M059J (cell line): ENCODE measurements around a stretch of chr9.

GRCh38 chr9:137295069-137295691 is 6.9 kb downstream of the NRARP start:
- RAMPAGE, long total RNA = no peak

DNA sequence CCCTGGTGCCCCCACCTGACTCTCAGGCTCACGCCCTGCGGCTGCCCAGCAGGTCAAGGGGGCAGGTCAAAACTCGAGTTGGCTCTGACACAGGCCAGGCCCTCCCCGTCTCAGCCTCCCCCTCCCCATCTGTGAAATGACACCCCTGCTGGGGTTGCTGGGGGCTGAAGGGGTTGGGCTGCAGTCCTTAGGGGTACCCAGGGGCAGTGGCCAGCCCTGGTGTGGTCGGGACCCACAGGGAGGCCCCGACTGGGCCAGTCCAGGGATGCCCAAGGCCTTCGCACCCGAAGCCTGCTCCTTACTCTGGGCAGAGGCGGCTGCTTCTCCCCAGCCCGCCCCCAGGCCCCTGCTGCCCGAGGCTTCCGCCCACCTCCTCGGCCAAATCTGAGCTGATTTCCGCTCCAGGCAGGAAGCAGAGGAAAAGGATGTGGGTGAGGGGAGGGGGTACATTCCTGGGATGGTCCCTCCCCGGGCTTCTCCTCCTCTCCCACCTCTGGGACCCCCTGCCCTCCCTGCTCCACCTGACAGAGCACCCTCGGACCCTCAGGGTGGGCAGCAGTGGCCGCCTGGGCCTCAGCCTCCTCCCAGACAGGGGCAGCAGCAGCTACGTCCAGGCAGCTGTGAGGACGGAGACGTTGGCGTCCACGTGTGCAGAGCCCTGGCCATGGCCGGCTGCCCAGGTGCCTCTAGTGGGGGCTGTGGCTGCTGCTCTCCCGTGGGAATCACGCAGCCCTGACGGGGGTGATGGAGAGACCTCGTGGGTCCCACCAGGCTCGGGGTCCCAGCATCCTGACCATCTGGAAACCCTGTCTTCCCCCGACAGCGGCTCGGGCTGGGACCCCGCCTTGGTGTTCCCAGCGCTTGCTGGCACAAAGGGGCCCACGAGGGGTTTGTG is 4.1 kb upstream of the NRARP start:
- RAMPAGE, long total RNA = no peak

DNA sequence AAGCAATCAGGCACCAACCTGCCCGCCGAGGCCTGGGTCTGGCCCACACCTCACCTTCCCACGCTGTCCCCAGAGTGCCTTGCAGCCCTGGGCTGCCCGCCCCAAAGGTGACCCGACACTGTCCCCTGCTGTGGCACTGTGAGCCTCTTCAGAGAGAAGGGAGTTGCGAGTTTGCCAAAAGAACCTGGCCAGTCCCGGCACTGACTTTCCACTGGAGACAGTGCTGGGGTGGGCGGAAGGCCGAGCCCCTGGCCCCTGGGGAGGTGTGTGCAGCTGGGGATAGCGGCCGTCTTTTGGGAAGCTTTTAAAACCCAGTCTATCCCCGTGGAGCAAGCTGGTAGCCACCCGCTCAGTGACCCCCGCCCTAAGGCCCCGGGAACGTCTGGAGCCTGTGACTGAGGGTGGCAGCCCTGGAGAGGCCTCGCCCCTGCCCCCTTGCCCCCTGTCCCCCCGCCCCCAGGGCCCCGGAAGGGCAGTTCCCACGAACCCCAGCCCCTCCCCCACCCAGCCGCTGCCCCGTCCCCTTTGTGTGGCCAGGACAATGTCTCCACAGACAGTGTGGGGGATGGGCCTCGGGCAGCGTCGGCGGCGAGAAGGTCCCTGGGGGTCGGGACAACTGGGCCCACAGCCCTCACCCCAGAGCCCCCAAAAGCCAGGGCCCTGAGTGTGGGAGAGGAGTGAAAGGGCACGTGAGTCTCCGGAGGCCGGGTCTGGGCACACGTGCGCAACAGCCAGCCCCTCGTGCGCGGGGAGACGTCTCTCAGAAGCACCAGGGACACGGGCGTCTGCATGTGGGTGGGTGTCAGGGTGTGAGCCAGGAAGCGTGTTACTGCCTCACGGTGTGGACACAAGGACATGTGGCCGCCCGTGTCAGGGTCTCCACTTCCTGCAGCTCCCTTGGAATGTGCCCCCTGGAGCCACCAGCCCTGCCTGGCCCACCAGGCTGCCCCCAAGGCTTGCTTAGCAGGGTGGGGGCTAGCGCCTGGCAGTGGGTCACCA is 12.4 kb upstream of the NRARP start:
- RAMPAGE, long total RNA = no peak

DNA sequence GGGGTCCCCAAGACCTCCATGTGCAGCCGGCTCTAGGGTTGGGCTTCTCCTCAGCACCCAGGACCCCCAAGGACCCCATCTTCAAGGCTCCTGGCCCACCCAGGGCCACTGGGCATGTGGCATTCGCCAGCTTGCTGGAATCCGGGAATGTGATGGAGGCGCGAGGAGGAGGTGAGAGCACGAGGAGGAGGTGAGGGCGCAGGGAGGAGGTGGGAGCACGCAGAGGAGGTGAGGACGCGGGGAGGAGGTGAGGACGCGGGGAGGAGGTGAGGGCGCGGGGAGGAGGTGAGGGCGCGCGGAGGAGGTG is 41.2 kb downstream of the EXD3 start:
- RAMPAGE, long total RNA = no peak

- RAMPAGE, long total RNA = no peak
Observed at GRCh38 chr9:137388677-137389294, 34.2 kb downstream of the EXD3 start.

- RAMPAGE, long total RNA = no peak
Observed at GRCh38 chr9:137390470-137391175, 32.3 kb downstream of the EXD3 start.

DNA sequence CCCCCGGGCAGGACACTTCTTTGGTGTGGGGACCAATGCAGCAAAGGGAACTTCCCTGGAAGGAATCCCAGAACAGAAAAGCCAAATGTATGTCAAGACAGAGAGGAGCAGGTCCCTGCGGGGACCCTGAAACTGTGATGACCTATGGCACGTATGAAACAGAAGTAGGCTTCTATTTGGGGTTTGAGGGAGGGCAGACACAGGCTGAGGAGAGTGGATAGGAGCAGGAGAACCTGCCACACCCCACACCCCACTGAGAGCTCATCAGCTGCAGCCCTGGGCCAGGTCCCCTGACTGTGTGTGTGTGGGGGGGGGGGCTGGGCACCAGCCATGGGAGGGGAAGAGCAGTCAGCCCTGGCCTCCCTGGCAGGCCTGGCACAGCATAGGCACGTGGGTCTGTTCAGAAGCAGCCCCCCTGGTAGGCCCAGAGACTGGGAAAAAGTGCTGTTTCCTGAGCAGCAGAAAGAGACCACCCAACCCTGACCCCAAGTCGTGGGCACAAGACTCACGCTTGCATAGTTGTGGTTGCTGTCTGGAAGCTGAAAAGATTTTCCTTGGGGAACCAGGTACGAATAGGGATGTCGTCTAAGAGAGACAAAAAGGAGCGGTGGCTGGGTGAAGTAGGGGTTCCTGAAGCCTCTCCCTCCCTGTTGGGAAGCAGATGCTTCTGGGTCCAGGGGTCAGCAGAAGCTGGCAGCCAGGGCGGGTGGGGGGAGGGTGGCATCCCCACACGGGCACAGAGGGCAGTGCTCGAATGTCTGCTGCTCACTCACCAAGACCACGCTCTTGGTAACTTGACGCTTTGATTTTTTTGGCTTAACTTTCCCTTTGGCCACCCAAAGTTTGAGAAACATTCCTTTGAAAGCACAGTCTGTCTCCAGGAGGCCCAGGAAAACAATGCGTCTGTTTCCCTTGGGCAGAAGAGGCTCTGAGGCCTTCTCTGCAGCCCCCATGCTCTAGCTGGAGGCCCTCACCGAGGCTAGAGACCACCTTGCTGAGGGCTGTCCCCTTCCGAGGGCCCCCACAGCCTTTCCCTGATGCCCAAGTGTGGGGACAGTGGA is 2.9 kb downstream of the NSMF start:
- RAMPAGE, long total RNA = no peak

DNA sequence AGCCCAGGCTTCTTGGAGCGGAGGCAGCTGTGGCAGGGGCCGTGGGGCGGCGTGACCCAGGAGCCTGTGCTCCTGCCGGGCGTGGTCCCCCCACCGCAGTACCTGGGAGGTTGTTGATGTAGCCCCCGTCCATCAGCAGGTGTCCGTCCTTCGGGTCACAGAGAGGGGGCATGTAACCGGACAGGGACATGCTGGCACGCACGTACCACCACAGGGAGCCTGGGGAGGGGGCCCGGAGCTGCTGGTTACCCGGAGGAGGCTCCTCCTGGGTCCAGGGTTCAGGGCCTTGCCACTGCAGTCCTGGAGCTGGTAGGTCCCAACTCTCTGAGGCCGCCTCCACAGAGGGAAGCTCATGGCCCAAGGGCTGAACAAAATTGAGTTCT is 4.2 kb upstream of the NSMF start:
- RAMPAGE, long total RNA = no peak

GRCh38 chr9:137502363-137502905 is 43.3 kb upstream of the NSMF start:
- RAMPAGE, long total RNA = no peak

- RAMPAGE, long total RNA = no peak
Observed at GRCh38 chr9:137513612-137514345, 36.4 kb downstream of the PNPLA7 start.

DNA sequence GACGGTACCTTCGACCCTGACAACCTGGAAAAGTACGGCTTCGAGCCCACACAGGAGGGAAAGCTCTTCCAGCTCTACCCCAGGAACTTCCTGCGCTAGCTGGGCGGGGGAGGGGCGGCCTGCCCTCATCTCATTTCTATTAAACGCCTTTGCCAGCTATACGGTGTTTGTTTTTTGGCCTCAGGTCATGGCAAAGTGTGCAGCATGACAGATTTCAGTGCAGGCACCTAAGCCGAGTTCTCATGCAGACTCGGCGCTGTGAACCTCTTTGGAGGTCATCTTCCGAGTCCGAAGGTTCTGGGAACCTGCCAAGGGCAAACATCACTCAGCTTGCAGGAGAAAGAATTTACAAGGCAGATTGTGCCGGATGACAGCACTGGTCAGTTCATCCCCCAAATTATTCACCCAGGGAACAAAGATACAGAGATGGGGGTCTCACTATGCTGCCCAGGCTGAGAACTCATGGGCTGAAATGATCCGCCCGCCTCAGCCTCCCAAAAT is 768 bp downstream of the MRPL41 start:
- RAMPAGE, long total RNA = no peak

DNA sequence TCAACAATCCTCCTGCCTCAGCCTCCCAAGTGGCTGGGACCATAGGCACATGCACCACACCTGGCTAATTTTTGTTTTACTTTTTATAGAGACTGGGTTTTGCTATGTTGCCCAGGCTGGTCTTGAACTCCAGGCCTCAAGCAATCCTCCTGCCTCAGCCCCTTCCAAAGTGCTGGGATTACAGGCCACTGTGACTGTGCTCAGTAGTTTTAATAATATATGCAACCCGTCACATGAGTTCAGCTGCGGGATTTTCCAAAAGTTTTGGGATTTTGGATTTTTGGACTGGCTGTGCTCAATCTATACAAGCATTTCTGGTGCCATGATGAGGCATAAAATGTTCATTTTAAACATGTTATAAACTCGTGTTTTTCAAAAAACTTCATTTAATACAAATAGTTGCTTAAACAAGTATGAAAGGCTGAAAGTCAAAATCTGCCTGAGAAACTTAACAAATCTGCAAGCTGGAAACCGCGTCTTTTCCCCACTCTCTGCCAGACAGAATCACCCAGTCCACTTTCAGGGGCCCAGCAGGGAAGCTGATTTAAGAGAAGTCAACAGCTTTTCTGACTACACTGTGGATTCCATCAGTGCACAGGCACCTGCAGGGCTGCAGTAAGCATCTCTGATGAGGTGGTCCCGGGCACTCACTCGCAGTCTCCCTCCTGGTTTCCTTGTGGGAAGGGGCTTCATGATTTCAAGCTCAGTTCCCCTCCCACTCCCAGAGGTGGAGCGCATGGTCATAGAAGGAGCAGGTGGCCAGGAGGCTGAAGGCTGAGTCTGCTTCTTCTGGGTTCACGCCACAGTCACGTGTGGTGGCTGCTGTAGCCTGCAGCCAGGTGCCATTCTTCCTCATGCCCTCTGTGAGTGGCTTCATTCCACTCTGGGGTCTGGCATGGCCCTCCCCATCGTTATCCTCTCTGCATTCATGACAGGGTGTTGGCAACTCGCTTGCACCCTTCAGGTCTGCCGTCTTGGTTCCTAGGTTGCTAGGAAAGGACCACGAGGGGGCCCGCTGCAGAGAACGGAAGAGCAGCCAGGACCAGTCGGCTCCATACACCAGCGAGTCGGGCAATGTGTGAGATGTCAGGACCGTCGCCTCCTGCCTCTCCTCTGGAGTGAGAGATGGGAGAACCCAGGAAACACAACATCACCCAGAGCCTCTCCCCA is 3.2 kb downstream of the MRPL41 start:
- RAMPAGE, long total RNA = no peak

DNA sequence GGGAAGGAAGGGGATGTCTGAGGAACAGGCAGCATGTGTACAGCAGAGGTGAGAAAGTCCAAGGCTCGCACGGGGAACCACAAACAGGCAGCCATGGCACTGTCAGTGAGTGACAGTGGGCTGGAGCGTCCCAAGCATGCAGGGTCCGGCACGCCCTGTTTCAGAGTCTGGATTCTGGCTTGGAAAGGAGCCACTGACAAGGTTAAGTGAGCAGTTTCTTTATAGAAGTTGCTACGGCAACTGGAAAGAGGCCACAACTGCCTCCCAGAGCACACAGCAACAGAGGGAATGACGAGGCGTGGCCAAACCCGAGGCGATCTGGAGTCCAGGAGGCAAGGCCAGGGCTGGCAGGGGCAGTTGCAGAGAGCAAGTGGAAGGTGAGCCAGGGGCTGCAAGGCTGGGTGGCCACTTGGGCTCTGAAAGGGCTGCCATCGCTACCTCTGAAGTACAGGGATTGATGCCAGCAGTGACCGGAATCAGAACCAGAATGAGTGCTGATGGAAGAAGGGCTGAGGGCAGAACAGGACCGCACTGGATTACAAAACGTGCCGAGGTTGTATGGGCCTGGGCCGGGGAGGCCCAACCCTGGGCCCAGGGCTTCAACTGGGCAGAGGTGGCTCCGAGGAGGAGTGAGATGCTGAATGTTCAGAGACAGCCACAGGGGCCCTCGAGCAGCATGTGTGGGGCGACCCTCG is 4.5 kb downstream of the MRPL41 start:
- RAMPAGE, long total RNA = no peak

GRCh38 chr9:137617729-137618466 is 907 bp upstream of the EHMT1 start:
- RAMPAGE, long total RNA = no peak

DNA sequence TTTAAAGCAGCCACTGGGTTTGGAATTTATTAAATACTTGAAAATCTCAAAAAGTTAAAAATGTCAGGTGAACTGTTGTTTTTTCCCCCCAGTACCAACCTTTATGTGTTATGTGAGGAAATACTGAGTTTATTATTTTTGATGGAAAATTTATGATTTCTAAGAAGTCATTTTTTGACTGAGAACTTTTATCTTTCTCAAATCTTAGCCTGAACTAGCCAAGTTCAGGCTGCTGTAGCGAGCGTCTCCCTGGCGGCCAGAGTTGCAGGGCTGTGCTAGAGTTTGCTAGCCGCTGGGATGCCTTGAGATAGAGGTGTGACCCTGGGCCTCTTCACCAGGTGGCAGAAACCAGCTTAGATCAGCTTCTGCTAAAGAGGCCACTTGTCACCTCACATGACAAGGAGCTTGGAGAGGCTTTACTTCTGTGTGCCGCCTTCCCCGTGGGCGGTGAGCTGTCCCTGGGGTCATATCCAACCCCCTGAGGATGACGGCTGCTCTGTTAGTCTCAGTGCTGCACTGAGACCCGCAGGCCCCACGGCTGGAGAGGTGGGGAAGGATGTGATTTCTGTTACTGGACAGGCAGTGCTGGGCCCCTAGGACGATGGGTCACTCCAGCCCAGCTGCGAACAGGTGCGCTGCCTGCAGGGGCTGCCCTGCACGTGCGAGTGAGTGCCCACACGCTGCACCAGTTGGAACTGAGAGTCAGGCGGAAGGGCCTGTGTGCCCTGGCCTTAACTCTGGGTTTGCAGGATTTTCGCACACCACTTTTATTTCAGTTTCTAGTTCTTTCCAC is 63.7 kb downstream of the EHMT1 start:
- RAMPAGE, long total RNA = no peak